Measurements from ENCODE around the gene MORN2.

- RRBS: no CpG with 5 or more reads among the region's 2 CpGs
These were observed 40.0 kb upstream of the CDC42EP3 start for GRCh38 chr2:37711262-37711929.

GRCh38 chr2:37734887-37735960, 63.8 kb upstream of the CDC42EP3 start:
- RRBS: no CpG with 5 or more reads among the region's 9 CpGs

DNA sequence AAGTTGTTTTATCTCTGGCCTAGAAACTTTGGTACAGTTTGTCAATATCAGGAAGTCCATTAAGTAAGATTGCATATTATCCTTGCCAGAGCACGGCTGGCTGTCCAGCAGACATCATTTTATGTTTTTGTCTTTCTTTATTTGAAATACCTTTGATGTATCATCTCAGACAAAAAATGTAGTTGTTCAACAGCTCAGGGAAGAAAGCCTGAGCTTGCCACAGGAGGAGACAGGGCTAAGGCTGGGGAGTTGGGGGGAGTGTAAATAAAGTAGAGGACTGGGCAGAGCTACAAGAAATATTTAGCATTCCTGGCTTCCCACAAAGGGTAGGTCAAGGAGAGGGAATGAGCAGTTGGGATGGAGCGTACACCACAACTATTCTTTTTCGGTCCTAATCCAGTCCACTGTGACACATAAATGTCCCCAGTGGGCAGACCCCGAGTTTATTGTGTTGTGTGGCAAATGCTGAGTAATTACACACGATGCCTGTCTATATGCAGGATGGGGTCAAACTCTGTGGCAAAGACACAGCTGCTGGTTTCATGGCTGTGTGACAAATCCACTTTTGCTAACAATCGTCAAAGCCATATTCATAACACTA, 97.0 kb upstream of the CDC42EP3 start:
- RRBS: no CpG with 5 or more reads among the region's 6 CpGs

DNA sequence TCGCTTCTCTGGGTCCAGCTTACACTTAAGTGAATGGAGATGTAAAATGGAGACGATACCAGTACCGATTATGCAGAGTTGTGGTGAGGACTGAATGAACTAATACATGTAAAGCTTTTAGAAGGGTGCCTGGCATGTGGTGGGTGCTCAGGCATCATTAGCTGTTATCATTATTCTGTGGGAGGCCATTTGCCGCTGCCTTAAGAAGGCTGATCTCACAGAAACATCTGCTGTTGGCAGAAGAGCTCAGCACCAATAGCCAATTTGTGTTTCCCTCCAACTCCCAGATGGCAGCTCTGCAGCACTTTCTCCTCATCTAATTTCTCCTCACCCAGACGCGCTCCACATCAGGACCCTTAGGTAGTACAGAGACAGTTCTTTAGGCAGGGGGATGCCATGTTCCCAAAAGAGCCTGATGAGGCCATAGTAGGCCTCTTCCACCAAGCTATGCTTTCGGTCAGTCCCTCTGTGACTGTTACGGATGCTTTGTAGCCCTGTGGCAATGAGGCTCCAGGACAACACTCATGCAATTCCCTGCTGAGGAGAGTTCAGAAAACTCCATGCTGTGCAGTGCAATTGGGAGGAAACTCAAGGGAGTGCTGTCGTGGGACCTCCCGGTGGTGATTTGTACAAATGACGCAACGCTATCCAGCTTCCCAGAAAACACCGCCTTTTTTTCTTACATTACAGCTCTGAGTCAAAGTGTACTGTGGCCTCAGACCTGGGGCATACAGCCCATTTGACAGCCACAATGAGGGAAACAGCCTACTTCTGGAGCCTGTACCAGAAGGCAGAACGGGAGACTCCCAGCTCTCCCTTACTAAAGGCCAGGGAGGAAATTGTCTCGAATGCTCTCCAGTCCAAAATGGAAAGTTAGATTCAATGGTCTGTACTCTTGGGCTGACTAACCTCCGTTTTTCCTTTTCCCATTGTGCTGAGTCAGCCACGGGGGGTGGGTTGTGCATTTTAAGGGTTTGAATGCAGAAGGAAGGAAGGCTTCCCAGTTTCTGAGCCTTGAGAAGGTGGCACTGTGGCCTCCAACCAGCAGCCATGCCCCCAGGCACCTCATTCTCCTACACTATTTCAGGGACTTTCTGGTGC, 16.1 kb upstream of the CYP1B1 start:
- RRBS: no CpG with 5 or more reads among the region's 17 CpGs

DNA sequence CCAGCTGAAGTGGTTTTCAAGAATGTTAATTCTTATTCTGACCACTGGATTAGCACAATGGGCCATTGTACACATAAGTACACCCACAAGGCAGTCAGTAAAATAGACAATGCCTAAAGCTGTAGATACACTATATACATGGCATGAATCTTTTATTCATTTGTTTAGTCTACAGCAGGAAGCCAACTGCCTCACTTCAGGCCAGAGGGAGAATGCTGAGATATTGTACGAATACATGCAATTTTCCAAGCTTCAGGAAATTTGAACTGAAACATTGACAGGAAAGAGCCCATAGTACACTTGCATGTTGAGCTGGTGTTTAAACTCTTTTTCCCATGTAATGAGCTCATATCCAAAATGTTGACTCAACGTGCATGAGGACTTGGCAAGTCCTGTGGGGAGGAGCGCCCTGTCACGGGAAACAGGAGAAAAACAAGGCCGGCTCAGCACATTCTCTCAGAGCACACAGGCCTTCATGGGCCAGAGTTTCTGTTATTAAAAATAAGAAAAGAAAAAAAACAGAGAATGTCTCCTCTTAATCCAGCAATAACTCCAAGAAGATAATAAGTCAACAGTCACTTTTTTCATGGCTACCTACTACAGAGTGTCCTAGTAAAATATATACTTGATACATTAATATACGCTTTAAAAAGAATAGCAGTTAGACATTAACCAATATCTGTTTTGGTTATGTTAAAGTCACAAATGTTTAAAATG, 111.7 kb upstream of the CYP1B1 start:
- RRBS: no CpG with 5 or more reads among the region's 6 CpGs

GRCh38 chr2:38547602-38548303, 55.0 kb downstream of the HNRNPLL start:
- RRBS: no CpG with 5 or more reads among the region's 2 CpGs

DNA sequence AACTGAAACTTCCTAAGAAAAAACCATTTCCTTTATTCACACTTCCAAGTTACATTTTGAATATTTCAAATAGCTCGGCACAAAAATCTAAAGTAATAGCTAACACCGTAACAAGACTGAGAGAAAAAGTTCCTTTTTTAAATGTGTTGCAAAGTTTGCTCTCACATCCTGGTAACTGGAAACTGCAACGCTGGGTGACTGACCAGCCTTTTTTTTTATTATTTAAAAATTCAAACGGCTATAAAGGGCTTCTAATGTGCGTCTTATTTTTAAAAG, 1.7 kb downstream of the HNRNPLL start:
- RRBS: no CpG with 5 or more reads among the region's 5 CpGs

GRCh38 chr2:38733421-38734012, 17.6 kb downstream of the SRSF7 start:
- RRBS: no CpG with 5 or more reads among the region's 4 CpGs

DNA sequence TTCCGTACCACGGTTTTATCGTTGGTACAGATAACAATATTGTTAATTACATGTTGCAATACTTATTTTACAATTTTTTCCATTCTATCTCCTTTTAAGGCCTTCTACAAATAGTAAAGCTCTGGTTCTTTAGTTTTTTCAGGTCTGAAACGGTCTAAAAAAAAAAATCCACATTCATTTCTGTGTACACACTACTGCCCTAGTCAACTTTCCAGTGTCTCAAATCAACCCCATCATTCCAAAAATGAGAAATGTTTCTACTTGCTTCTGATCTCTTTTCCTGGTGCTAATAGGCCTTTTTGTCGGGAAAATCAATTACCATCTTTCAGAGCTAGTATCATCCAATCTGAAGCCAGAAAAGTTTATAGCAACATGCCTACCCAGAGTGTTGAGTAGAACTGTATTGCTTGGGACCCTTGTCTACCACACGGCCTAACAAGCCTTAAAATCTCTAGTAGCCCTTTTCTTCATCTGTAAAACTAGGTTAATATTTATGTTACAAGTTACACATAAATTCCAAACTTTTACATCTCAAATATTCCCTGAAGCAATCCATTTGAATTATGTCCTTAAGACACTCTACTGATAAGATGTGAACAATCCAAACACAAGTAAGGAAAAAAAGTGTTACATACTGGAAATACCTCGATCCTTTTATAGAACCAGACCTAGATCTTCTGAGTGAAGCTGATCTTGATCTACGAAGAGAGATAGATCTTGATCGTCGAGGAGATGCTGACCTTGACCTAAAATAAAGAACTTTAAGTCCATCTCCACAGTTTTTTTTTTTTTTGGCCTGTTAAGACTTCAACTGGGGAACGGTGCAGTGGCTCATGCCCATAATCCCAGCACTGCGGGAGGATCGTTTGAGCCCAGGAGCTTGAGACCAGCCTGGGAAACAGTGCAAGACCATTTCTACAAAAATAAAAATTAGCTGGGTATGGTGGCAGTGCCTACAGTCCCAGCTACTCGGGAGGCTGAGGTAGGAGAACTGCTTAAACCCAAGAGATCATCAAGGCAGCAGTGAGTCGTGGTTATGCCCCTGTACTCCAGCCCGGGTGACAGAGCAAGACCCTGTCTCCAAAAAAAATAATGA, 3.4 kb downstream of the SRSF7 start:
- RRBS: no CpG with 5 or more reads among the region's 16 CpGs

- RRBS: no CpG with 5 or more reads among the region's 8 CpGs
These were observed 263 bp upstream of the SRSF7 start for GRCh38 chr2:38751535-38751712.

GRCh38 chr2:38875561-38876623, at the start of gene MORN2:
Gene MORN2, plus strand, starts transcription at chr2:38875976.
- RRBS: 1% methylated on average over 24 of the region's 63 CpGs

GRCh38 chr2:39091564-39092686, 28.9 kb downstream of the SOS1 start:
- RRBS: no CpG with 5 or more reads among the region's 9 CpGs

DNA sequence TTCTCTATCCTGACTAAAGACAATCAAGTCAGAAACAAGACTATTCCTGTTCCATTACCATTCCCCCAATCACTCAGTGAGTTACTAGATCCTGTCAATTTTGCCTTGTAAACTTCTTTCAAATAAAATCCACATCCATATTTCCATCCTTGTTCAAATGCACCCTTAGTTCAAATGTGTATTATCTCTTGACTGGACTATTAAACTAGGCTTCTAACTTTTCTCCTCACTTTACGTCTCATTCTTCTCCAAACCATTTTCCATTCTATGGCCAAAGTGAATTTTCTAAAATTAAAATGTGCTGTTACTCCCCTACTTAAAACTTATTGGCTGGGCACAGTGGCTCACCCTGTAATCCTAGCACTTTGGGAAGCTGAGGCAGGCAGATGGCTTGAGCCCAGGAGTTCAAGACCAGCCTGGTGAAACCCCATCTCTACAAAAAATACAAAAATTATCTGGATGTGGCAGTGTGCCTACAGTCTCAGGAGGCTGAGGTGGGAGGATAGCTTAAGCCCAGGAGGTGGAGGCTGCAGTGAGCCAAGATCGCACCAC, 4.5 kb downstream of the SOS1 start:
- RRBS: no CpG with 5 or more reads among the region's 2 CpGs

- RRBS: no CpG with 5 or more reads among the region's 4 CpGs
These were observed 130.6 kb downstream of the MAP4K3 start for GRCh38 chr2:39306181-39307276.

DNA sequence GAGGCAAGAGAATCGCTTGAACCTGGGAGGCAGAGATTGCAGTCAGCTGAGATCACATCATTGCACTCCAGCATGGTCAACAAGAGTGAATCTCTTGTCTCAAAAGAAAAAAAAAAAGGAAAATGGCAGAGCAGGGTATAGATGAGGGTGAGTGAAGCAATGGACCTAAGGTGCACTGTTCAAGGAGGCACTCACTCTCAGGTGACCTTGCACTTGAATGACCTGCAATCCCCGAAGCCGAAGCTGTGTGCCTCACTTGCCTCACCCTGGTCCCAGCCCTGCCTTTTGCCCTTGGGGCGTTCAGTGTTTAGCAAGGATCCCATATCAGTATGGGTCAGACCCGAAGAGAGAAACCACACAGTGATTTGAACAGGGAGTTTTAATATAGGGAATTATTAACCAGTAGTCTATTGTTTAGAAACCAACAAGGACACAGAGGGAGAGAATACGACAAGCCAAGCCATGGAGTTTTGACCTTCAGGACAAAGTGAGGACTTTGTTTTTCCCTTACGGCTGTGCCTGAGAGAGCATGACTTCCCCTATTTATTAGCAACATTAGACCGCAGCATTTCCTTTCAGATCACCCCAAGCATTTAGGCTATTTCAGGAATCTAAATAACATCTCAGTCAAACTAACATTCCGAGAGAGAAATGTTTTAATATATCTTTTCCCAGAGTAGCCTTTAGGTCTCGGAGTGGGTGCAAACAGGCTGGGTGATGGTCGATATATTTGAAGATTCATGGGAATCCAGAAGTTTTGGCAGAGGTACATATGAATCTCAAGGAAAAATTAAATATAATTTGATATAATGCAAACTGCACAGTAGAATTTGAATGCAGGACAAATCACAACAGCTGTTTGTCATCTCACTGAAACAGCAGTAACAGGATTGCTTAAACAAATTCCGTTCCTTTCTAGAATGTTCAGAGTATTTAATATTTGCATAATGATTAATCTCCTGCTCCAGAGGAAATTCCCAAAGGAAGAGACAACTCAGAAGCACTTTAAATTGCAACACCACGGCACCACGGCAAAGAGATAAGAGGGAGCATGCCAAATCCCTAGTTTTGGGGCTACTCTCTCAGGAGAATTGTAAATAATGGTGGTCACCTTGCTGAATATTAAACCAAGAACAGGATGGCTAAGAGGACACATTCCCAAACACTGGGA, 67.4 kb upstream of the MAP4K3 start:
- RRBS: no CpG with 5 or more reads among the region's 14 CpGs

DNA sequence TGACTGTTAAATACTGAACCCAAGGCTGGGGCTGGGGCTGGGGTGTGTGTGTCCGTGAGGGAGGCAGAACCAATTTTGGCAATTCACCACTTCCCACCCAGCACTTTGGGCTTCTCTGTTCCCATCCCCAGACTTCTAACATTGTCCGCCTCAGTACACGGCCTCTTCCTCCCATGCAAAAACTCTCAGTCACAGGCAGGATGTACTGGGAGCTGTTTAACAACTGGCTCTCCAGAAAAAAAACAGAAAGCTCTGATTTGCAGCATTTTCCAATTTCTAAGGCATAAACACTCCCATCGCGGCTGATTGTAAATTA, 73.0 kb upstream of the MAP4K3 start:
- RRBS: no CpG with 5 or more reads among the region's 5 CpGs

DNA sequence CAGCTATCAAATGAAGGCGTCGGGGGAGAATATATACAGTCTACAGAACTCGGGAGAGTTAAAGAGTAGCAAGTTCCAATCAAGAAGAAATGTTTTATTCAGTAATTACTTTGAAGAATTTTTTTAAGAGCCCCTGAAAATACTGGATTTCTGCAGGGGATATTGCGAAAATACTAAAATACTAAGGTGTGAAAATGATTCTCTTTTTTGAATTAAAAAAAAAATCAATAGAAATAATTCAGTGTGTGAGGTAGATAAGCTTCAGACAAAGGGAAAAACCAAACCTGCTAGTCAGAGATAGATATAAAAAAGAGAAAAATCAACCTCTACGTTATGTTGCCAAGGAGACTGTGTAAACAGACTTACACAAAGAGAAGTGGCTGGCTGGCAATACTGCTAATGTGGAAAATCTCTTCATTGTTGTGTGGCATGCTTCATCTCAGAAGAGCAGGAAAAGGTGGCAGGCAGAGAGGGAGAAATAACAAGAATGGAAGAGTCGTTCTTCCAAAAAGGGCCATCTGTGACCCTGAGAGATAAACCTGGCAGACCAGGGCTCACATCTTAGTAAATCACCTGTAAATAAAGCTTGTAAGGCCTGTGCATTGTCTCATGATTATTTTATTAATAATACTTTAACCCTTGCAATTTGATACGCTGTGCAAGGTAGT, 200.8 kb downstream of the SLC8A1 start:
- RRBS: no CpG with 5 or more reads among the region's 7 CpGs

- RRBS: no CpG with 5 or more reads among the region's 9 CpGs
These were observed 169.4 kb downstream of the SLC8A1 start for GRCh38 chr2:40282466-40283003.

- RRBS: no CpG with 5 or more reads among the region's 3 CpGs
These were observed 140.0 kb upstream of the PKDCC start for GRCh38 chr2:41907841-41908226.

Measured in BE2C (cell line).